SK-N-DZ (cell line): Measurements from ENCODE around the gene GPR176.

GRCh38 chr15:36914943-36915241 lies 185.5 kb downstream of the MEIS2 start:
RAMPAGE:
- cytosol, long total RNA: no peak
- nucleus, long total RNA: no peak

DNA sequence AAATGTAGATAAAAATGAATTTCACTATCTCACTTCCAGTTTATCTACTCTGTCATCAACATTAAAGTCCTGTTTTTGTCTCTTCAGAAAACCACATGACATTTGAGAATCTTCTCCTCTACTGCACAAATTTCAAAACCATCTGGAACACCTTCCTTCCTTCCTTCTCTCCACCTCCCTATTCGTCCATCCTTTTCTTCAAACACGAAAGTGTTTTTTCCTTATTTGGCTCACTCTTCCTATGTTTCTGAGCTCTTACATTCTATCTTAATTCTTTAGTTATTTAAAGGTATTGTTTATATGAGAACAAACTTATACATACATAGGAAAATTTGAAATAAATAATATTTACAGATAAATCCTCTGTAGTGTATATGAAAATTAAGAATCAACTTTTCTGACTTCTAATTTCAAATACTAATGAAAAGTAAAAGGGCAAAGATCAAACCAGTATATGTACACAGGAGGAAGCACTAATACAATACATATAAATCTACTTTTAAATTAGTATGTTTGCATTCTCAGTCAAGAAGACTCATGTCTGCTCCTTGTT lies 131.0 kb downstream of the MEIS2 start:
RAMPAGE:
- cytosol, long total RNA: no peak
- nucleus, long total RNA: no peak

GRCh38 chr15:37024221-37024991 lies 75.9 kb downstream of the MEIS2 start:
RAMPAGE:
- cytosol, long total RNA: no peak
- nucleus, long total RNA: no peak

RAMPAGE:
- cytosol, long total RNA: no peak
- nucleus, long total RNA: no peak
Measured at GRCh38 chr15:37098893-37099854, 1.2 kb downstream of the MEIS2 start.

DNA sequence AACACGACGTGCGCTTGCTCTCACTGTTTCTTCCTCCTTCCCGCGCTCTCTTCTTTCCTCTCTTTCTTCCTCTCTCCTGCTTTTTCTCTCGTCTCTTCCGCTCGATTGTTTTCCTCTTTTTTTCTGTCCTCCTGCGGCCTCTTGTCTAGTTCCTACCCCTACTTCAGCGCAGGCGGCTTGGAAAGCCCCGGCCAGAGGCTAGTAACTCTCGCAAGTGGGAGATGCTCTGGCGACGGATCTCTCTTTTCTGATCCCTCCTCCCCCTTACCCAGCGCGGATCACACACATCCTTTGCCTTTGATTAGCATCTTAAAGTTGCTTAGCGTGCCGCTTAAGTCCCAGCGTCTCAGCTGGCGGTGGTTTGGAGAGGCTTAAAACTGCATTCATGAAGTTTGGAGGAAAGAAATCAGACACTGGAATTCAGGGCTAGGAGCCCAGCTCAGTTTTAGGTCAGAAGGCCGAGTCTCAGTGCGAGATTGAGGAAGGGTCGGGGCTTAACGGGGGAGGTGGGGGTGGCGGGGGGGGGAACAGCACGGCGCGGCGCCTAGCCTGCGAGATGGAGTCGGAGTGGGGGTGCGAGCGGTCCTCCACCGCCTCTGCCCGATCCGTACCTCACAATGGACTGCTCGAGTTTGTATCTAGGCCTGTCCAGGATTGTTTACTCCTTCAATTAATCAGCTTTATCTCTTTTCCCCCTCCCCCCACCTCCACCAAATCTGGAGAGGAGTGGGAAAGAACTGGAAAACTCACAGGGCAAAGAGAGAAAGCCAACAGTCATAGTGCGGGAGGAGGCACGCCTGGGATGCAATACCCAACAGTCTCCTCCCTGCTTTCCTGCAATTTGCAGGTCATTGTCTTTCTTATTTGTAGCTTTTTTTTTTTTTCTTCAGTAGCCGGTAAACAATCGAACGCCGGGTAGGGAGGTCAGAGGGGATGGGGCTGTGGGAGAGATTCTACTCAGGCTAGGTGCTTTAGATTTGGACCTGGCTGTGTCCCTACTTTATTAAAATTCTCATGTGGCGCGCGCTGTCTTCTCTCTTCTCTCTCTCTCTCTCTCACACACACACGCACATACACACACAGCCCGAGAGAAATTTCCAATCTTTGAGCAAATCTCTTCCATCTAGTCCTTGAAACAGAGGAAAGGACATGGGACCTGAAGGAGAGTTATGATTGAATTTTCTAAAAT lies 6.6 kb upstream of the MEIS2 start:
RAMPAGE:
- cytosol, long total RNA: no peak
- nucleus, long total RNA: no peak

DNA sequence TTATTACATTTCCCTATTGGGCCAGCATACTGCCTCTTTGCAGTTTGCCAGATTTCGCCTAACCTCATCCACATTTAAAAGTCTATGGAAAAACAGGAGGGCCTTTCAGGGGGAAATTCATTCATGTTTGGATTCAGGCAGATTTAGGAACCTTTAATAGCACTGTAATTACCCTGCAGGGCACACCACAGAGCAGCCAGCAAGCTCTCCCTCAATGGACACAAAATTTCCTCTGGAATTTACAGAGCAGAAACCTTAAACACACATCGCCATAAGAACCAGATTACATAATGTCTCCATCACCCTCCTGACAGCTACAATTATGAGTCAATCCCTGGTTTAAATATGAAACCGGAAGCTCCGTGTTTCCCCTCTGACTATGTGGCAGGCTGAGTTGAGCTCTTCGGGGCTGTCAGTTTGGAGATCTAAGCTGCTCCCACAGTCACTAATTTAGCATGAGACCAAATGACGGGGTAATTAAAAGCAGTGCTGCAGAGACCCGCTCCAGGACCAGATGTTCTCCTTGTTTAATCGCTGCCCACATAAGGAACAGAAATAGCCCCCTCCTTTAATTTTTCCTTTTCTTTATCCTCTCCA lies 134.6 kb downstream of the TMCO5A start:
RAMPAGE:
- cytosol, long total RNA: no peak
- nucleus, long total RNA: no peak

GRCh38 chr15:38074102-38074354 lies 139.6 kb downstream of the TMCO5A start:
RAMPAGE:
- cytosol, long total RNA: no peak
- nucleus, long total RNA: no peak

GRCh38 chr15:38563259-38564568 lies 900 bp downstream of the RASGRP1 start:
RAMPAGE:
- cytosol, long total RNA: no peak
- nucleus, long total RNA: no peak

GRCh38 chr15:38696145-38696862 lies 131.7 kb upstream of the RASGRP1 start:
RAMPAGE:
- cytosol, long total RNA: no peak
- nucleus, long total RNA: no peak

DNA sequence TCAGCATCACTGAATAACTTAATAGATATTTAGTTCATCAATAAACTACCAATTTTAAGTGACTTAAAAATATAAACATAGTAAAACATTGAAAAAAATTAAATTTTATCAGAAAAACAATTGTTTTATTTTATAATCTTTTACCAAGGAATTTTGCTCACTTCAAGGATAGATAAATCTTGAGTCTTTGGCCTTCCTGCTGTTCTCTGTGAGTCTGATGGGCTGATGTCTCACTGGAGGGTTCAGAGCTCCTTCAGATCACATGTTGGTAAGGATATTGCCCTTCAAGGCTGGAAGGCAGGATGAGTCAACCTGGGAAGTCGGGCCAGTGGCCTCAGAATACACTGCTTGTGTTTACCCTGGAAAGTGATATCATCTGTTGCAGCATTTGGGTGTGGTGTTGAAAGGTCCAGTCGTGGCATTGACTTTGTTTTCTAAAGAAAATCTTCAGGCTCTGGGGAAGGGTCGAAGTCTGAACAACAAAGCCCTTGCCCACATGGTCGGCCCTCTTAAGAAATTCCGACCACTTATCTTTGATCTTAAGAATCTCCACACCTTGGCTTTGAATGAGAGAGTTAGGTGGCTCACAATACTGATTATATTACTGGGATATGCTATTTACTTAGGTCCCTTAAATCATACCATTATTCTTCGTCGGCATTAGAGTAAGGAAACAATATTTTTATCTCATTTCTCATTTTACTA lies 303.7 kb upstream of the RASGRP1 start:
RAMPAGE:
- cytosol, long total RNA: no peak
- nucleus, long total RNA: no peak

DNA sequence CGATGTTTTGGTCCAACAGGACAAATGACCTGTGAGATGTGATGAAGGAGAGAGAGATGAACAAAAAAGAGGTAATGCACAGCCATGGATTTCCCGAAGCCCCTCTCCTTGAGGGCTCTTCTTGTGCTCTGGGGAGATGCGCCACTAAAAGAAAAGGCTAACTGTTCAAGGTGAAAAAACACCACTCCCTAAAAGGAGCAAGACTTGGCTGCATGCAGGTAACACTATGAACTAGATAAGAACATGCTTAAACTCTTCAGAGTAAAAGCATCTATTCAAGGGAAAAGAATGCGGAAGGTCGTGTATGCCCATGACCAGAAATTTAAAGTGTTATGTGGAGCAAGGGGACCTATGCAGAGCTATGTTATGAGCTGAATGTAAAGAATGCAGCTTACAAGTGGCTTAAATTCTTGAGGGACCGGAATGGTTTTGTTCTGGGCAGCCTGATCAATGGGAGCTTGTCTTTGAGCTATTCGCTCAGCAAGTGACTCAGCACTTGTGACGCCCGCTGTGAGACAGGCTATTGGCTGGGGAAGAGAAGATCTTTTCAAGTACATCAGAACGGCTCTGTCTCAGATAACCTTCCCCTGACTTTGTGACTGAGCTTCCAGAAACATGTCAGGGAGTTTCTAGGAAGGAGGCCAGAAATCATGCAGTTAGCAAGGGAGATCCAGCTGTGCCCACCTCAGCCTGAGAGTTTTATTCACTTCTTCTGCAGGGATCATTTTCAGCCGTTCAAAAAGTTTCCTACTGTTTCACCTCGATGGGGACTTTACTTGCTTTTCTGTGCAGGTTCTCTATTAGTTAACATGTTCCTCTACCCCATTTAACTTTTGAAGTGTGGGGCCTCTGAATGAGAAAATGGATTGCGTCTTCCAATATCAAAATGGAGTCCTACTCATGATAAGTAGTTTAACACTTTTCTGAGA lies 367.4 kb upstream of the THBS1 start:
RAMPAGE:
- cytosol, long total RNA: no peak
- nucleus, long total RNA: no peak

DNA sequence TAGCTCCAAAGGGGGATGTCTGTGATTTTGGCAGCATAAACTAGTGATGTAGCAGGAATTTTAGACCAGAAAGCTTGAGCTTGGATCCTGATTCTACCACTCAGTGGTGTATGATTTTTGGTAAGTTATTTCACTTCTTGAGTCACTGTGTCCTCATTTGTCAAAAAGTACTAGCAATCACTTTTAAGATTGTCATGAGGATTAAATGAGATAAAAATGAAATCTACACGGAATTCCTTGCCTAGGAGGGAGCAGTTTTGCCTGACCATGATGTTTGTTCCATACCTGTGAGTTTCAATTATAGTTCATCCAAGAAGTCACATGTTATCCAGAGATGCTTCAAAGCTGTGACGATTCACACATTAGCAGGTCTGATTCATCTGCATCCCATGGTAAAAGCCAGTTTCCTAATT lies 76.3 kb upstream of the THBS1 start:
RAMPAGE:
- cytosol, long total RNA: no peak
- nucleus, long total RNA: no peak

GRCh38 chr15:39582125-39582864 lies 1.4 kb downstream of the THBS1 start:
RAMPAGE:
- cytosol, long total RNA: no peak
- nucleus, long total RNA: no peak

RAMPAGE:
- cytosol, long total RNA: no peak
- nucleus, long total RNA: no peak
Measured at GRCh38 chr15:39586307-39587201, 5.7 kb downstream of the THBS1 start.

RAMPAGE:
- cytosol, long total RNA: no peak
- nucleus, long total RNA: no peak
Measured at GRCh38 chr15:39919715-39920506, at the start of gene GPR176. Gene GPR176, minus strand, starts transcription at chr15:39920266.

GRCh38 chr15:39993308-39993997 lies 45.5 kb downstream of the SRP14 start:
RAMPAGE:
- cytosol, long total RNA: no peak
- nucleus, long total RNA: no peak

GRCh38 chr15:40048335-40048872 lies 9.4 kb upstream of the SRP14 start:
RAMPAGE:
- cytosol, long total RNA: no peak
- nucleus, long total RNA: no peak

DNA sequence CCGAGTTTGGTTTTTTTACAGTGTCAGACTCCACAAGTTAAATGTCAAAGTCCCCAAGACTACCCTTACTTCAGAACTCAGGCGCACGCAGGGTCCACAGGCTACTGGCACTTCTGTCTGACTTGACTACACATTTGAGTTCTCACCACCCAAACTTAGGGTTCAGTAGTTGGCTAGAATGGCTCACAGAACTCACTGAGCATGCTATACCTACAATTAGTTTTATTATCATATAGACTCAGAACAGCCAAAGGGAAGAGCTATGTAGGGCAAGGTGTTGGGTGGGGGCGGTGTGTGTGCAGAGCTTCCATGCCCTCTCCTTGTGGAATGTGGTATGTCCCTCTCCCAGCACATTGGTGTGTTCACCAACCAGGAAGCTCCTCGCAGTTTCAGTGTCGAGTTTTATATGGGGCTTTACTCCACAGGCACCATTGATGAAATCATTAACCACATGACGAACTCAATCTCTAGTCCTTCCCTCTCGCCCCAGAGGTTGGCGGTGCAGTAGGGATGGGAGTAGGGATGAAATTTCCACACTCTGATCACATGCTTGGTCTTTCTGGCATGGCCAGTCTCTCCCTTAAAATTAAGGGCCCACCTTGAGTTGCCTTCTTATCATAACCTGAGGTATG lies 13.5 kb upstream of the SRP14 start:
RAMPAGE:
- cytosol, long total RNA: no peak
- nucleus, long total RNA: no peak

RAMPAGE:
- cytosol, long total RNA: no peak
- nucleus, long total RNA: no peak
Measured at GRCh38 chr15:40054784-40055167, 15.8 kb upstream of the SRP14 start.

GRCh38 chr15:40060386-40060924 lies 21.5 kb upstream of the SRP14 start:
RAMPAGE:
- cytosol, long total RNA: no peak
- nucleus, long total RNA: no peak